SUDHL5 (cell line): ENCODE data around the genes FRMD6 and GPR137C.

DNA sequence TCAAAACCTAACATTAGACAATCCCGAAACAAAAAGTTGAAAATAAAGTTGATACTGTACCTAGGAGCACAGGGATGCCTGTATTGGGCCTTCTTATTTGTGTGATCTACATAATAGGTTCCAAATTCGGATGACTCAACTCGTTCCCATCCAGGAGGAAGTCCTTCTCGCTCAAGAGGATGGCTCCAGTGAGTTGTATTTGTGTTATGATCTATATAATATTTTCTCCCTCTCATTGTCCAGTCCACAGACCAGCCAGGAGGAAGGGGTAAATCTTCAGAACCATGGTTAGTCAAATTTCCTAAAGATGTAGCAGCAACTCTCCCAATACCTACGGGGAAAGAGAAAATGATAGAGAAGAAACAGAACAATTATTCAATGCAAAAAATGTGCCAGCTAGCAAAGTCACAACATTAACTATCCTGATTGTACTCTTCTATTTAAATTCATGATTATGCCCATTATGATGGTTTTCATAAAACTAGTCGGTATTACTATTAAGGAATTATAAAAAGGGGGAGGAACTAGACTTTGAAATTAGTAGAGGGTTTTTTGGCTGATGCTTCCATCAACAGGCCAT is 23.3 kb downstream of the SAV1 start:
- PRO-cap, result no peak

DNA sequence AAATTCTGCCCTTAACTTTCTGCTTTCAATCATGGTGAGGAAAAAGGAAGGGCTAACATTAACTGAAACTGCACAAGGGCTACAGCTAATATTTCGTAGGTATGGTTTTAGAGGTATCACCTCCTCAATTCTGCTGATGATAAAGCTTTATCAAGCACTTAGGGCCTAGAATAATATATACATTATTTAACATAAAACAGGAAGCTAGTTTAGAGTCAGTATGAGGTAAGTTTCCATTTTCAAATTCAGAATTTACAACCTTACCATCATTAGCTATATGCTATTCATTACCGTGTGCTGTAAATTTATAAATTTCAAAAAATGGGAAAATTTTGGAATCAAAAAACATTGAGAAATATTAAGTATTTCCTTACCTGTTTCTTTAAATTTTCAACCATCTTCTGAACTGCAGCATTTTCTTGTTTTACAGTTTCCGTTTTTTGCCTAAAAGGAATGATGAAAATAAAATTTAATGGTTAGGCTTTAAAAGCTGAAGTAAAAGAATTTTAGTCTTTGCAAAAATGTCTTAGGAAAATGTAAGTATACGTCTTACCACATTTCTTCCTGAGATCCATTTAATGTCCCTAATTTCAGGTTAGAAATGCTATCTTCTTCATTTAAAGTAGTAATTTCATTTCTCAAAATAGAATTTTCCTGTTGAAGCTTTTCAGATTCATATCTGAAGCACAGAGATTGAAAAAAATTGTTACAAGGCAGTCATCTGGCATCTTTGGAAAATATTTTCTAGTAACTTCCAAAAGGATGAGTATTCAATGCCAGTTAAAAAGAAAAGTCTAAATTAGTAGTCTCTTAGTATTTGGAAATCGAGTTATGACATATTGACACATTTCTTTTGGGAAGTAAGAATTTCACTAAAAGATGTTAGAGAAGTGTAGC is 76.5 kb downstream of the NIN start:
- PRO-cap, result no peak

GRCh38 chr14:50759674-50760662 is 71.0 kb downstream of the NIN start:
- PRO-cap, result no peak

- PRO-cap, result bidirectional peak, plus-strand start at chr14:50824262, minus-strand start at chr14:50824083
Observed at GRCh38 chr14:50823503-50824439, 7.2 kb downstream of the NIN start.

GRCh38 chr14:50928280-50928820 is 15.9 kb downstream of the PYGL start:
- PRO-cap, result no peak

DNA sequence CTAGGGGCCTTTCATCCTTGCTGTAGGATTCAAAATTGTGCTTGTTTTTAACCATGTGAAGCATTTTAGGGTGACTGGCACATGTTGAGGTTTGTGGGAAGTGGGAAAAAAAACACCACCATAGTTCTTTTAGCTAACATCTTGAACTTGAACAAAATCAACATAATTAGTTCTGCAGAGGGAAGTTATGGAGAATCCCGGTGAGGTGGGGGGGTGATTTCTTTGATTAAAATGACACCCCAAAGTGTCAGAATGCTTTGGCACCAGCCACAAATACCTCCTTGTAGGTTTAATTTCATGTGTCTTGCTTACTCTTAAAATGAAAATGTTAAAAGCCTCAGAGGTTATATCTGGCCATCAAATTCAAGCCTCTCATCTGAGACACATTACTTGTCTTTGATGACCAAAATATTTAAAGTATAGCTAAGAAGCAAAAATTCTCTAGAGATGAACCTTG is 52.6 kb upstream of the PYGL start:
- PRO-cap, result no peak

DNA sequence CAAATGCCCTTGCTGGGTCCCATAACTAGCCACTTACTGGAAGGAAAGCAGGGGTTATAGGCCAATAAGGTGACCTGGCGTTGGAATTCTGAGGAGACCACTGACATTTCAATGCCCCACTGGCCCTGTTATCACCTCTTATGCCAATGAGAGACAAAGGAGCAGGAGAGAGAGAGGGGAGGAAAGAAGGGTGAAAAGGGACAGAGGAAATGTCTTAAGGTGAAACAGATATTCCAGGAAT is 78.6 kb upstream of the FRMD6 start:
- PRO-cap, result no peak

GRCh38 chr14:51650671-51651112 is 1.0 kb upstream of the FRMD6 start:
- PRO-cap, result no peak

- PRO-cap, result bidirectional peak, plus-strand start at chr14:51651947, minus-strand start at chr14:51651622; unidirectional peak, plus-strand start at chr14:51652114; unidirectional peak, plus-strand start at chr14:51652194
Observed at GRCh38 chr14:51651537-51652423, at the start of gene FRMD6. FRMD6 (plus strand) TSS chr14:51651910.

GRCh38 chr14:51844106-51844740 is 16.2 kb upstream of the GNG2 start:
- PRO-cap, result no peak

GRCh38 chr14:51881157-51881717 is 20.8 kb downstream of the GNG2 start:
- PRO-cap, result no peak

DNA sequence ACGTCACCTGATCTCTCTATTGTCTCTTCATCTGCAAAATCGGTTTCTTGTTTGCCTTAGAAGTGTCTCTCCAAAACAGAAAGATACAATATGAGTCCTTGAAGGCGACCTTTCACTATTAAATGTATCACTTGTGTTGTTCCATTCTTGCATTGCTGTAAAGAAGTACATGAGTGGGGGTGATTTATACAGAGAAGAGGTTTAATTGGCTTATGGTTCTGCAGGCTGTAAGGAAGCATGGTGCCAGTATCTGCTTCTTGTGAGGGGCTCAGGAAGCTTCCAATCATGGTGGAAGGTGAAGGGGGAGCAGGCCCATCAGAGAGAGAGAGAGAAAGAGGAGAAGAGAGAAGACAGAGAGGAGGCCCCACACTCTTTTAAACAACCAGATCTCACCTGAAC is 58.8 kb upstream of the RTRAF start:
- PRO-cap, result no peak

GRCh38 chr14:52052478-52052928 is 16.4 kb downstream of the NID2 start:
- PRO-cap, result no peak

GRCh38 chr14:52268134-52269103 is 921 bp downstream of the PTGDR start:
- PRO-cap, result no peak

DNA sequence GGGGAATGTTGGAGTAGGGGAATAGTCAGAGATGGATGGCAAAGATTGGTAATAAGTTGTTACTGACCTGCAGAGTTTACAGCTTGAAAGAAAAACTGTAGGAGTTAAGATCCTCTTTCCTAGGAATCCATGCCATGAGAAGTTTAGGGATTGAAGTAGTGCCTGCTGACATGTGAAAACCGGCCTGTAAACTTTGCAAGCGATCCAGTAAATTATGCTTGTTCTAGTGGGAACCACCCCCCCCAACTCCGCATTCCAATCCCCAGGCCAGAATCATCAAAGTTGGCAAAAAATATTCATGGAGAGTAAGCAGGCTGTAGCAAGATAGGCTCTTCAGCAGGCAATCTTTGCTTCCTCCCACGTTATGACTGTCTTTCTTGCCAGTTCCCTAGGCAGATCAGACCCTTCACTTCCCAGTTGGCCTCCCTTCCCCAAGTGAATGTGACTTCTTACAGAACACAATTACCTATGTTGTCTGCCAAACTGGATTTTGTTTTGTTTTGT is 1.3 kb upstream of the PTGER2 start:
- PRO-cap, result no peak

DNA sequence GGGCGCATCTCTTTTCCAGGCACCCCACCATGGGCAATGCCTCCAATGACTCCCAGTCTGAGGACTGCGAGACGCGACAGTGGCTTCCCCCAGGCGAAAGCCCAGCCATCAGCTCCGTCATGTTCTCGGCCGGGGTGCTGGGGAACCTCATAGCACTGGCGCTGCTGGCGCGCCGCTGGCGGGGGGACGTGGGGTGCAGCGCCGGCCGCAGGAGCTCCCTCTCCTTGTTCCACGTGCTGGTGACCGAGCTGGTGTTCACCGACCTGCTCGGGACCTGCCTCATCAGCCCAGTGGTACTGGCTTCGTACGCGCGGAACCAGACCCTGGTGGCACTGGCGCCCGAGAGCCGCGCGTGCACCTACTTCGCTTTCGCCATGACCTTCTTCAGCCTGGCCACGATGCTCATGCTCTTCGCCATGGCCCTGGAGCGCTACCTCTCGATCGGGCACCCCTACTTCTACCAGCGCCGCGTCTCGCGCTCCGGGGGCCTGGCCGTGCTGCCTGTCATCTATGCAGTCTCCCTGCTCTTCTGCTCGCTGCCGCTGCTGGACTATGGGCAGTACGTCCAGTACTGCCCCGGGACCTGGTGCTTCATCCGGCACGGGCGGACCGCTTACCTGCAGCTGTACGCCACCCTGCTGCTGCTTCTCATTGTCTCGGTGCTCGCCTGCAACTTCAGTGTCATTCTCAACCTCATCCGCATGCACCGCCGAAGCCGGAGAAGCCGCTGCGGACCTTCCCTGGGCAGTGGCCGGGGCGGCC is 589 bp downstream of the PTGER2 start:
- PRO-cap, result no peak

GRCh38 chr14:52552605-52553809 is at the start of gene GPR137C:
GPR137C (plus strand) TSS chr14:52552836.
- PRO-cap, result bidirectional peak, plus-strand start at chr14:52552883, minus-strand start at chr14:52552505; bidirectional peak, plus-strand start at chr14:52553312, minus-strand start at chr14:52553336

DNA sequence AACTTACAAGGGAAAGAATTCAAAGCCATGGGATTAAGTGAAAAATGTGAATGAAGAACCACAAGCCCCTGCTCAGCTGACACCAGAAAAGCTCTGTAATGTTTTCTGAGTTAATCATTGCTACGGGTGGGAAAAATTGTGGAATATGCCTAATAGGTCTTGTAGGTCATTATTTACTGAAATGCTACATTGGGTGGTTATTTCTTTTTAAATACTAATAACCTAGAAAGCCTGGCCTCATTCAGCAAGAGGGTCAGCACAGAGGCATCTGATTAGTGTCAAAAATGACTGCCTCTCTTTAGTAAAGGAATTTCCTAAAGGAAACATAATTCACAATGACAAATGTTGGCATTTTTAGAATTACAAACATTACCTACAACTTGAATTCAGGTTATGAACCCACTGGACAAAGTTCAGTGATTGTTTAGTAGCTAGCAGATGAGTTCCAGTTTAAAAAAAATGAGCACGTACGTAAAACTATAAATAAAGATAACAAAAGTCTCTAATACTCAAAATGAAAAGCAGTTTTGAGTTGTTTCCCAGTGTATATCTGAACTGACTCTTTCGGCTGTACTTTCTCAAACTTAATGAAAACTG is 75.3 kb downstream of the BMP4 start:
- PRO-cap, result no peak

DNA sequence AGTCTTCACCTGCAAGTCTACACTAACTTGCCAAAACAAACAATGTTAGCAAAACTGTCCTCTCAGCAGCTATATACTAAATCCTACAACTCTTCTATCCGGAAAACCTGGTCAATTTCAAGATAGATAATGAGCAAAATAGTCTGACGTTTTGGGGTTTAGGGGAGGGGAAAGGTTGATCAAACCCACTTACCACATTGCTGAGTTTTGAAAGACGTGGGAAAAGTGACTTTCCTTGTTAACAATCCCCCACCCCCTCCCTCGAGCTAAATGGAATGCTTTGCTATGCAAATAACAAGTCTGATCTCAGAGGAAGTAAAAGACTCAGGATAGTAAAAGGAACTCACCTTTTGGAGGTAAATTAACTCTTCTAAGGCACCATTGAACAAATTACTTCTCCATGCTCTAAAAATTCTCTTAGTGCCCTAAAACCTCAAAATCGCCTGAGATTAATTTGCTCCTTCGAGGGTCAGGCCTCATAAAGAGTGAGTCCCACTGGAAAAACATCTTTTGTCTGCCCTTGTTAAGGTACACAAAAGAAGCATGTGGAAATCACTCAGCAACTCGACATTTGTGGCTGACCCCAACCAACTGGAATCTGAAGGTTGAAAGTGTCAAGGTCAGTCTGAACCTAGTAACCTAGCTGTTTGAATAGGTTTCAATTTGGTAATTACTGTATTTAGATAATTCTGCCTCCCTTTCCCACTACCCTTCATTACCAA is 13.4 kb downstream of the BMP4 start:
- PRO-cap, result no peak

- PRO-cap, result no peak
Observed at GRCh38 chr14:54299383-54300012, 97.3 kb upstream of the CDKN3 start.